ENCODE measurements around a stretch of chr12.

- PRO-cap: no peak
These were observed 1.1 kb downstream of the IGF1 start for GRCh38 chr12:102479058-102479911.

DNA sequence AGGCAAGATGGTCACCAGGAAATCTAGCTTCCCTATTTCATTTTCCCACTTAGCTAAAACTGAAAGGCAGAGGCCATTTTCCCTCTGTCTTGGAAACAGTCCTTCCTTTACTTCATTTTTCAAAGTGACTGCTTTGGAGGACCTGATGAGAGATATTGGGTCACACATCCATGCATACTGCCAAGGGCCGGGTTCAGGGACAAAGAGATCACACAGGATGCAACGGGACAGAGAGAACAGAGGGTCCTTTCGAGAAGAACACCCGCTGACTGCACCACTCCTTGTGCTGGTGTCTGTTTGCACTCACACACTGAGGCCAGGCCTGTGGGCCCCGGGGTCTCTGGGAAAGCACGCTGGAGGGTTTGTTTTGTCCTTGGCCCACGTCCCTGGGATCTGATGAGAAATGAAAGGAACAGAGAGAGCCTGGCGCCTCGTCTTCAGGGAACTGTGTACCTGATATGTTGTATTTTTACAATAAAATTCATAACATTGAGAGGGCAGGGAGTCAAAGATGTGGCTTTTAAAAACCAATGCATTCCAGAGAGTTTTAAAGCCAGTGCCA, 42.2 kb downstream of the PAH start:
- PRO-cap: no peak

GRCh38 chr12:102911087-102911236, 6.1 kb downstream of the PAH start:
- PRO-cap: no peak

GRCh38 chr12:103114967-103115306, 157.5 kb downstream of the ASCL1 start:
- PRO-cap: no peak

- PRO-cap: no peak
These were observed 41.3 kb downstream of the NT5DC3 start for GRCh38 chr12:103799627-103800298.

DNA sequence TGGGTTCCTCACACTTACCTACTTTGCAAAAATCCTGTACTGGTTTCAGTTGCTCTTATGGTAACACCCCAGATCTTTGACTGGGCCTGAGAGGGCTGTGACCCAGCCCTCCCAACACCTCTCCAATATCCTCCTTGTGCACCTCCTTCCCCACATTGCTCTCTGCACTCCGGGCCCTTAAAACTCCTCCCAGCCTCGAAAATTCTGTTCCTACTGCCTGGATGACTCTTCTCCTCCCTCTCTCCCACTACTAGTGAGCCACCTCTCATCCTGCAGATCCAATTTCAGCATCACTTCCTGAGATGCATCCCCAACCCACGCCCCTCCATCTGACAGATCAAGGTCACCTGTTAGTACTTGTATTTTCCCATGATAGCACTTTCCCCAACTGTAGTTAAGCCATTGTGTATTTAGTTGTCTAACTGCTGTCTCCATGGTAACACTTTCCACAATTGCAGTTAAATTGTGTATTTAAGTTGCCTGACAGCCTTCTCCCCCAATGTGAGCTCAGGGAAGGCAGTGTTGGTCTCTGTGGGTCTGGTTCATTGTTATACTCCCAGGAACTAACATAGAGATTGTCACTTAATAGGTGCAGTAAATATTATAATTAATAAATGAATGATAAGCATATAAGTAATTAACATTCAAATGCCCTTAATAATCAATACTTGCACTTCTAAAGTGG, 11.6 kb upstream of the NT5DC3 start:
- PRO-cap: no peak

DNA sequence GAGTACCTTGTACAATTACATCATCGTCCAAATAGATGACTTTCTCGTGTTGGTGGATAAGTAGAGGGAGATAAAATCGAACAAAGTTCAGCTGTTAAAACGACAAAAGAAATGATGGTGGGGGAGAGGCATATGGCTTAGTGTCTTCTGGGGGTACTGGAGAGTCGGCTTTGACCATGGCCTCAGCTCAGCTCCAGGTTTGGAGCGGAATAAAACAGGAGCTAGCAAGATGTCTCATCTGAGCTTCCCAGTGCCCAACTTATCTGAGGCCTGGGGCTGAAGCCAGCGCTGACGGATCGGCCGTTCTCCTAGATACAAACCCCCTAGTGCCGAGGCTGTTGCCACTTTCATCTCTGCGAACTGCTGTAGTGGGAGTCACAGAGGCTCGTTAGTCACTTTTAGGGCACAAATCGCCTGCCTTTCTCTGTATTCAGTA, 31.8 kb downstream of the TDG start:
- PRO-cap: no peak

DNA sequence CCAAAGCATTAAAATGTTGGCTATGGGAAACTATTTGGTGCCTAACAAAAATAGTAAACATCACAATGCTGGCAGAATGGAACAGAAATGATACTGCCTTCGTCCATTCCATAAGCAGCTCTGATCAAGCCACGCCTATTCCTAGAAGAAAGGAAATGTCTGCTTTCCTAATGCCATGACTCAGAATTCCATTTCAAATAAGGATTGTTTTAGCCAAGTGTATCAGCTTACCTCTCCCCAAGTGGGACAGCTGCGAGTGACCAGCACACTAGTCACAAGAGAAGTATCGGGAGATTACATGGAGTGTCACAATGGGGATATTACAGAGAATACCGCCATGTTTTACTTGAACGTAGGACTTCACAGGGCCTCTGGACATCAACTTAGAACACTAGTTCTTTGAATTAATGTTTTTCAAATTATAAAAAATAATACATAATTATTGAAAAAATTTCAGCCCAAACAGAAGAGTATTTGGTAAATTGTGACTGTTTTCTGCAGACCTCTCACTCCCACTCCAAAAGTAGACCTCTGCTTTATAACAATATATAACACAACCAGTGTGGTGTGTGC, 38.6 kb downstream of the GLT8D2 start:
- PRO-cap: unidirectional peak, minus-strand start at position 122 of the sequence

- PRO-cap: no peak
These were observed 23.3 kb downstream of the NFYB start for GRCh38 chr12:104114542-104115311.

DNA sequence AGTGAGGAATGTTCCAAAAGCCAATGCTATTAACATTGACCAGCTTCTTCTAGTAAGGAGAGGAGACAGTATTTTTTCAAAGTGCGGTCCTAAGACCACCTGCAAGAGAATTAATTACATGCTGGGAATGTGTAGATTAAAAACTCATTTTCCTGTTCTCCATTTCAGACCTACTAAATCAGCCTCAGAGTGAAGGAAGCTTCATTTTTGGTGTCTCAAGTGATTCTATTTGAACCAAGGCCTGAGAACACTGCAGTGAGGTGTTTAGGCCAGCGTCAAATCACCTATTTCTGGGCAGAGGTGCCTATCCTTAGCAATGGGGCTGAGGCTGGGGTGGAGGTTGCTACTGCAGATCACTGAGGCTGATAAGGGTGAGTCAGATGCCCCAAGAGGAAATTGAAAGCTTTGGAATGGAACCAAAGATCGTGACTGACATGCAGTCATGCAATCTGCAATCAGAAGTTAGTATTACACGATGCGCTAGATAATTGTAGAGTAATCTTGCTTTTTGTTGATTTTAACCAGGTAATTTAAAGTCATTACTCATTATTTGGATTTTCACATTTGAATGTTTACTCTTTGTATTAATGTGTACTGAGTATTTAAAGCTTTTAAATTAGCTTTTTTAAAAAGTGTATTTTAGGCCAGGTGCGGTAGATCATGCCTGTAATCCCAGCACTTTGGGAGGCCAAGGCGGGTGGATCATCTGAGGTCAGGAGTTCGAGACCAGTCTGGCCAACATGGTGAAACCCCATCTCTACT, 4.4 kb downstream of the TXNRD1 start:
- PRO-cap: no peak

DNA sequence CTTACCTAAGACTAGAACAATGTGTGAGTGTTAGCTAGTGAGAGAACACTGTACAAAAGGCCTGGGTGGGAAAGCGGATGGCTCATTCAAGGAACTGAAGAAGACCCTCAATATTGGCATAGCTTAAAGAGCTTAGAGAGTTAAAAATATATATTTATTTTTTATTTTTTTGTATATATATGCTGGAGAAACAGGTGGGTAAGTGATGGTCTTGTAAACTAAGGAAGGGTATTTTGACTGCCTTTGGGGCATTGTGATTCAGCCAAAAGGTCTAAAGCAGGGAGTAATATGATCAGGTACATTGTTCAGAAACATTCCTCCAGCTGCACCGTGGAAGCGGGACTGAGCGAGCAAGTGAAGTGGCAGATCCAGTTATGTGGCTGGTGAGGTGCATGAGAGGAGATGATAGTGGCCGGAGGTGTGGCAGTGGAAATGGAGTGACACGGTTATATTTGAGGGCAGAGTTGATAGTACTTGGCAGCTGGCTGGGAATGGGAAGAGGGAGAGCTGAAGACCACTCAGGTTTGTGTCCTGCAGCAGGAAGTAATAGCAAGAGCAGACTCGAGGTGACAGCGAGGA, 39.1 kb downstream of the EID3 start:
- PRO-cap: no peak

DNA sequence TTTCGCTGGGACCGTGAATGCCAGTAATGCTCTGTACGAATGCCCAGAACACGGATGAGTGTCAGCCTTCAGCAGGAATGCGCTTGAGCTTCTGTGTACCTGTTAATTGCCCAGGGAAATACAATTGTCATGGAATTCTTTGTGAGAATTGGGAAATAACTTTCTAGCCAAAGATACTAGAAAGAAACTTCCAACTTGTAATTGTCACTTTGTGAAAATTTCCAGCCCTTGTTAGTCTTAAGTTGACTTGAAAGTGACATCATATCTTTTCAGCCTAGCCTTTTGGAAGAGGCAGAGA, 2.6 kb downstream of the CHST11 start:
- PRO-cap: bidirectional peak, plus-strand start outside the sequence, minus-strand start at position 56 of the sequence

- PRO-cap: unidirectional peak, minus-strand start at chr12:104491018
These were observed 34.1 kb downstream of the CHST11 start for GRCh38 chr12:104490781-104491356.

DNA sequence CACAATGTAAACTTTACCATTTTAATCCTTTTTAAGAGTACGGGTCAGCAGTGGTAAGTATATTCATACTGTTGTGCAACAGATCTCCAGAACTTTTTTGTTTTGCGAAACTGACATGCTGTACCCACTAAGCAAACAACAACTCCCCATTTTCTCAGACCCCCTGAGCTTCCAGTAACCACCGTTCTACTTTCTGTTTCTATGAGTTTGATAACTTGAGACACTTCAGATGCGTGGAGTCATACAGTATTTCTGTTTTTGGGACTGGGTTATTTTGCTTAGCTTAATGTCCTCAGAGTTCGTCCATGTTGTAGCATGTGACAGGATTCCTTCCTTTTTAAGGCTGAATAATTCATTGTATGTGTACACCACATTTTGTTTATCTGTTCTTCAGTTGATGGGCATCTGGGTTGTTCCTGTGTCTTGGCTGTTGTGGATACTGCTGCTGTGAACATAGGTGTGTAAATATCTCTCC, 38.1 kb downstream of the CHST11 start:
- PRO-cap: bidirectional peak, plus-strand start at position 157 of the sequence, minus-strand start at position 148 of the sequence; unidirectional peak, minus-strand start at position 254 of the sequence

GRCh38 chr12:104682651-104683406, 226.1 kb downstream of the CHST11 start:
- PRO-cap: bidirectional peak, plus-strand start at chr12:104683204, minus-strand start at chr12:104682956

- PRO-cap: no peak
These were observed 2.2 kb downstream of the WASHC4 start for GRCh38 chr12:105109558-105110292.

GRCh38 chr12:105334650-105334952, 4.1 kb downstream of the C12orf75 start:
- PRO-cap: no peak

DNA sequence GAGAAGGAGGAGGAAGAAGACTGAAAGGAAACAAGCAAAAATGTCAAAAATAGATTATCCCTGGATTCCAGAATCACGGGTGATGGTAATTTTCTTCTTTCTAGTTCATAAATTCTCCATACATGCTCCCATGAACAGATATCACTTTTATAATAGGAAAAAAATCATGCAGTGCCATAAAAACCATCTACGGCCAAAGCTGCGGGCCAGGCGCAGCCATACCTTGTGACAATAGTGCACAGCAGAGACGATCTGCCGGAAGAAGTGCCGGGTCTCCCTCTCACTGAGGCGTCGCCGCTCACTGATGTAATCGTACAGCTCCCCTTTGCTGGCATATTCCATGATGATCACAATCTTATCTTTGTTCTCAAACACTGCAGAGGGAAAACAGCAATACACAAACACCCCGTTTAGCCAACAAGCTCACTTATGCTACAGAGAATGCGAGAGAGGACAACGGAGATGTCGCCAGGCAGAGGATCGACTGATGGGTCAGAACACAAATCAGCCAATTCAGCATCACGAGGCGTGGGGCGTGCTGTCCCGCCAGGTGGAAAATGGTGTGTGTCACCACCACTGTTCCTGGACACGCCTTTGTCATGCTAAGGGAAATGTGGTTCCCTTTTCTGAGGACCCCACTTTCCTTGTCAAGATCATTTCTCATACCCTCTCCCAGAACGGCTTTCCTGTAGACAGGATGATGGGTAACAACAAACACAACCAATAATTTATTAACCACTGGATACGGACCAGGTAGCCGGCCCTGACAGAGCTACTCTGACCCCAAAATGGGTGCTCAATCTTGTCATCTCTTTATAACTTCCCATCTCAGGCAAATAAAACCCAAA, 52.0 kb downstream of the NUAK1 start:
- PRO-cap: no peak

- PRO-cap: no peak
These were observed 47.6 kb downstream of the NUAK1 start for GRCh38 chr12:106090946-106091834.

DNA sequence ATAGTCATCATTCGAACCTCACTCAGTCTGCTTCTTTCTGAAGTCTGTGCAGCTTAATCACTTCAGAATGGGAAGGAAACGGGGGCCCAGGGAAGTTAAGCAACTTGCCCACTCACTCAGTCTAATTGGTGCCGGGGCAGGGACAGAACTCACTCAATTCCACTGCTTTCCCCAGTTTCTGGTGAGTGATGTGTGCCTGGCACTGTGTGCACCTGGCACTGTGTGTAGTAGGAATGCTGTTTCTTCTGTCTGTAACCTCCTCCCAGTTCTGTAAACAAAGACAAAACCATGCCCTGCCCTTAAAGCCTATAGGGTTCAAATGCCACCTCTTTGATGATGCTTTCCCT, 1.3 kb upstream of the CKAP4 start:
- PRO-cap: bidirectional peak, plus-strand start at position 65 of the sequence, minus-strand start outside the sequence